Right atrium auricular region (tissue), 2 donors: ENCODE data around the genes FAM210A and ANKRD30B.

DNA sequence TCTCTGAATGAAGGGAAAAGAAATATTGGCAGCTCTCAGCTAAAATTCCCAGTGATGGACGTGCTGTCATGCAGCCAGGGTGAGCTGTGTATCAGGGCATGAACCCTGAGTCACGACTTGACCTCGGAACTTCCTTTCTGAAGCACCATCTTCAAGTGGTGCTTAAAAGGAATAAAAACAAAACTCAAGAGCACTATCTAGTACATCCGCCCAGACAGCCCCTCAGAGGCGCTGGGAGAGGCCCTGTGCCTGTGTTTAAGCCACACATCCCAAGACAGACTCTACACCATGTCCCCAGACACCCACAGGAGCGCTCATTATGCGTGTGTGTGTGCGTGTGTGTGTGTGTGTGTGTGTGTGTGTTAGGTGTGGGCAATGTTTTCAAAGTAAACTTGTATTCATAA, 117.2 kb downstream of the FAM210A start:
- PRO-cap: no peak
- RAMPAGE, long total RNA, 2 experiments: no peak in any of the 2 experiments

GRCh38 chr18:13725780-13726814, at the start of gene FAM210A:
Gene FAM210A (minus strand): TSS chr18:13726558.
- PRO-cap: bidirectional peak, plus-strand start at chr18:13726182, minus-strand start at chr18:13726248; bidirectional peak, plus-strand start at chr18:13726708, minus-strand start at chr18:13726558
- RAMPAGE, long total RNA, 2 experiments: start-site peak on the plus strand in 2 of 2 experiments, at chr18:13726669-13726714 at its widest, 106 to 509 reads per replicate; start-site peak on the minus strand in 2 of 2 experiments, at chr18:13726445-13726560 at its widest, 391 to 547 reads per replicate

DNA sequence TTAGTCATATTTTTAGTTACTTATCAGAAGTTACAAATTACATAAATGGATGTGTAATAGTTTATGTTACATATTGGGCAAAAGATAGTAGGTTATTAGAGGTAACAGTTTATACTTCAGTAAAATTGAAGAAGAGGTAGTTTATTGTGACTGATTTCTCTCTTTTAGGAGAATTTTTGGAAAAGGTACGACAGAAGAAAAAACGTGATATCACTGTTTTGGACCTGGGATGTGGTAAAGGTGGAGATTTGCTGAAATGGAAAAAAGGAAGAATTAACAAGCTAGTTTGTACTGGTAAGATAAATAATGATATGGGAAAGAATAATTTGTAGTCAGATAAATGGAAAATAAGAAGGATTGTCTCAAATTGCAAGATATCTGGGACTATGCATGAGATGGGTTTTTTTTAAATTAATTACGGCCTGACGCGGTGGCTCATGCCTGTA, 10.4 kb downstream of the RNMT start:
- PRO-cap: no peak
- RAMPAGE, long total RNA, 2 experiments: no peak in any of the 2 experiments

- PRO-cap: no peak
- RAMPAGE, long total RNA, 2 experiments: no peak in any of the 2 experiments
Measured at GRCh38 chr18:14688391-14688866, 59.5 kb upstream of the ANKRD30B start.

- PRO-cap: no peak
- RAMPAGE, long total RNA, 2 experiments: no peak in any of the 2 experiments
Measured at GRCh38 chr18:14747353-14748527, at the start of gene ANKRD30B. Gene ANKRD30B (plus strand): TSS chr18:14748172.

DNA sequence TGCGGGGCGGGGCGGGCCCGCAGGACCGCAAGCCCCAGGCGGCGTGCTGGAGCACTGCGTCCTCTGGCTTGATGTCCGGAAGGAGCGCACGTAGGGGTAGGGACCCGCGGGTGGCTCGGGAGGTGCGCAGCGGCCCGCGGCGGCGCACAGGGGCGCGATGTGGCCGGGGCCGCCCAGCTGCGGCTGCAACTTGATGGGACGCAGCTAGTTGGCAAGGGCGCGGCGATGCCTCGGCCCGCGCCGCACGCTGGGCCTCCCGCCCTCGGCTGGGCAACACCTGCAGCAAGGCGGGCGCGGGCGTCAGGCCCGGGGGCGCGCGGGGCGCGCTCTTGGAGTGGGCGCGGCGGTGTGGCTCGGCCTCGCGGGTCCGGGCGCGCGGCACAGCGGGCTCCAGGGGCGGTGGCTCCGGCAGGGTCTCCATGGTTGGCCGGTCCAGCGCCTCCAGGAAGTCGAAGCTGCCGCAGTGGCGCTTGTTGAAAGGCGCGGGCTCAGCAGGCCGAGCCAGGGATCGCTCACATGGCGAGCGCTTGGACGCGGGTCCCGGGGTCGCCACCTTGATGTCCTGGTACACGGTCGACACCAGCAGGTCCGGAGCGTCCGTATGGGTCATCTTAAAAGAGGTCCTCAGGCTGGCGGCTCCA, 251.5 kb downstream of the ANKRD30B start:
- PRO-cap: no peak
- RAMPAGE, long total RNA, 2 experiments: no peak in any of the 2 experiments

GRCh38 chr18:21241234-21241984, 623 bp upstream of the GREB1L start:
- PRO-cap: no peak
- RAMPAGE, long total RNA, 2 experiments: no peak in any of the 2 experiments

- PRO-cap: no peak
- RAMPAGE, long total RNA, 2 experiments: no peak in any of the 2 experiments
Measured at GRCh38 chr18:21449837-21450402, 150.6 kb downstream of the ESCO1 start.

DNA sequence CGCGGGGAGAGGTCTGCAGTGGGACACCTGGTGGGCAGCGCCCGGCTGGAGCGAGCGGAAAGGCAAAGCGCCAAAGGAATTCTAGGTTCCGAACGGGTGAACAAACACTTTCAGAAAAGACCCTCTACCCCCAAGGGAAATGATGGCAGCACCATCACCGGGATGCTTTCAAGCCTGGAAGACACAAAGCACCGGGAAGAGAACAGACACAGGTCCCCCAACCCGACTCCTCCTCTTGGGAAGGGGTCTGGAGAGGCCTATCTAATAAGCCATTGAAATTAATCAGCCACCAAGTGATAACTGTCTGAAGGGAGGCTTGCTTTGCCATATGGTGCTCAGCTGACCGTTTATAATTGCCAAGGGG, 1.3 kb downstream of the MIB1 start:
- PRO-cap: no peak
- RAMPAGE, long total RNA, 2 experiments: no peak in any of the 2 experiments

DNA sequence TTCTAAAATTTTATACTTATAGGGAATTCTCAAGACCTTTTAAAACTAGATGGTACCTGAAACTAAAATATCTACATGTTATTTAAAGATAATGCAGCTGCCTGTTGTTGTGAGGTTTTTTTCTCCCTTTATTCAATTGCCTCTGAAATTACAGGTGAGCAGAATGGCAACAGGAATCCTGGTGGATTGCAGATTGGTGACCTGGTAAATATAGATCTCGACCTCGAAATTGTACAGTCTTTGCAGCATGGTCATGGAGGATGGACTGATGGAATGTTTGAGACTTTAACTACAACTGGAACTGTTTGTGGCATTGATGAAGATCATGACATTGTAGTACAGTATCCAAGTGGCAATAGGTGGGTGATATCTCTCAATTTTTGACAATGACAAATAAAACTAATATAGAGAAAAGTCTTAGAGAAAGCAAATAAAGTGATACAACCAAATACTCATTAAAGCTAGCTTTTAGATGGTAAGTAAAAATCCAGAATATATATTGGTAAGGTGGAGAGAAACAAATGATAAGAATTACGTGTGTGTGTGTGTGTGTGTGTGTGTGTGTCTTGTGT, 38.8 kb downstream of the MIB1 start:
- PRO-cap: no peak
- RAMPAGE, long total RNA, 2 experiments: no peak in any of the 2 experiments

- PRO-cap: no peak
- RAMPAGE, long total RNA, 2 experiments: no peak in any of the 2 experiments
Measured at GRCh38 chr18:21896651-21897372, 156.2 kb downstream of the MIB1 start.

GRCh38 chr18:21998557-21998948, 170.8 kb upstream of the GATA6 start:
- PRO-cap: unidirectional peak, minus-strand start at chr18:21998654
- RAMPAGE, long total RNA, 2 experiments: no peak in any of the 2 experiments

GRCh38 chr18:22168231-22168970, 988 bp upstream of the GATA6 start:
- PRO-cap: bidirectional peak, plus-strand start at chr18:22168531, minus-strand start at chr18:22168466
- RAMPAGE, long total RNA, 2 experiments: no peak in any of the 2 experiments

DNA sequence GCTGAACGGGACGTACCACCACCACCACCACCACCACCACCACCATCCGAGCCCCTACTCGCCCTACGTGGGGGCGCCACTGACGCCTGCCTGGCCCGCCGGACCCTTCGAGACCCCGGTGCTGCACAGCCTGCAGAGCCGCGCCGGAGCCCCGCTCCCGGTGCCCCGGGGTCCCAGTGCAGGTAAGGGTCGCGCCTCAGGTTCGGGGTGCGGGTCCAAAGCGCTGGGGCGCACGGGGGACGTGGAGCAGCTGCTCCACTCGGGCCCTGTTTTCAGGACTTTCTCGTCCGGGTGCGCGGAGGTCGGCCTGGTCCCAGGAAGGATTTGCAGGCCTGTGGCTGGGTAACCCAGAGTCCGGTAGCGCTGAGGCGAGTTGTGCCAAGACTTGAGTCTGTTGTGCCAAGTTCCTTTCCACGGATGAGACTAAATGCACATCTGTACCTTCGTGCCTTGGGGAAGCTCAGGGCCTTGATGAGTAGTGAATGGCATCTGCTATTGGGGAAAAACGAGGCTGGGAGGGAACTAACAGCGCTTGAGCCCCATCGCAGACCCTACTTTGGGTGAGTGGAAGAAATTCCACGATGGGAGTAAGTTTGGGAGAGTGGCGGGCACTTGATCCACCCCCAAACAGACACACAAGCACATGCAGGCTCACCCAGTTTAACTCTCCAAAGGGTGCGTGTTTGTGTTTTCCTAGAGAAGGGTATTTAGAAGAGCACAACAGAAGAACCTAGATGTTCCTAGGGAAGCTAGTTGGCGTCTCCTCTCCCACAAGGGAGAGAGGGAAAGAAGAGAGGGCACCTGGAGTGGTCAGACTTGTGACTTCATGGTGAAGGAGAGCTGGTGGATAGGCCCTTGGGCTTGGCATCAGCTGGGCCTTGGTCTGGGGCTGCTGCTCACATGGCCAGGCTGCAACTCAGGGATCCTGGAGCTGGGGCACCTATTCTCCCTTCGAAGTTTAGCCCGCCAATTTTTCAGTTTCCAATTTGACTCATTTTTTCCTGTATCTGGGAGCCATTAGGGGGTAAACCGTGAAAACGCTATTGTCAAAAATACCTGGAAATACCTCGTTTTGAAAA, 3.0 kb downstream of the GATA6 start:
- PRO-cap: bidirectional peak, plus-strand start at position 350 of the sequence, minus-strand start at position 326 of the sequence; bidirectional peak, plus-strand start at position 813 of the sequence, minus-strand start at position 820 of the sequence; bidirectional peak, plus-strand start at position 907 of the sequence, minus-strand start at position 918 of the sequence
- RAMPAGE, long total RNA, 2 experiments: start-site peak on the plus strand in 1 of 2 experiments, centred at position 183 of the sequence, 22 reads per replicate

DNA sequence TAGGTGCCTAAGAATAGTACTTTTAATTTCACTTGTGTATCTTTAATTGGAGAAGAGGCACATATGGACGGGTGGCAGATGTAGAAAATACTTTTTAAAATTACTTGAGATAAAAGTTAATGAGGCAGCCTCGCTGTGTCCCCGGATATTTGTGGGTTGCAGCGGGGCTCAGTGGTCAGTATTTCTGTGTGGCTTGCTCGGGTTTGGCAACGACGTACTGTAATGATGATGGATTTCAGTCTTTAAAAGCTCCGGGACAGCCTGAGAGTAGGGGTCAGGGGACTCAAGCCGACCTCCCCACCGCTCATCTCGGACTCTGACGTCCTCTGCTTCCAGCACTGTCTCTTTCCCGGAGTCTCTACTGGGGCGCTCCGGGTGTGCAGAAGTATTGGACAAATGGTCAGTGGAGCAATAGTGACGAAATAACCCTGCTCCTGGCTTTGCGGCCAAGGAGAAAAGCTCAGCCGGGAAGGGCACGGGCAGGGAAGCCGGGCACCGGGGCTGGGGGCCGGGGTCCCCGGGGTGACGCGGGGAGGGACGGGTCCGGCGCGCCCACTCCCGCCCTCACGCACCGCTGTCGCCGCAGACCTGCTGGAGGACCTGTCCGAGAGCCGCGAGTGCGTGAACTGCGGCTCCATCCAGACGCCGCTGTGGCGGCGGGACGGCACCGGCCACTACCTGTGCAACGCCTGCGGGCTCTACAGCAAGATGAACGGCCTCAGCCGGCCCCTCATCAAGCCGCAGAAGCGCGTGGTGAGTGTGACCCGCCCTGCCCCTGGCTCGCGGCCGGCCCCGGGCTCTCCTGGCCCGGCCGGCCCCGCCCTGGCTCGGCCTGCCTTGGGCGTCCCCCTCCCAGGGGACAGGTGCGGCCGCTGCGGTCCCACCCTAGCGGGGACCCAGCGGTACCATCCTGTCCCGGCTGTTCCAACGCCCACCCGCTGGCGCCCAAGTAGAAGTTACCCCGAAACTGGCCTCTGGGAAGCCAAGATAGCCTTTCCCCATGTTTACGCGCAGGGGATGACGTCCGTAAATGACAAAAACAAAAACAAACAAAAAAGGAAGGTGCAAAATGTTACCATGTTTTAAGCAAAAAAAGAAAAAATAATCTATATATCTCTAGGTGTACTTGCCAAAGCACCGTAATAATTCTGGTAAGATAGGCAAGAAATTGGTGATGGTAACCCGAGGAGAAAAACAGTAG, 7.4 kb downstream of the GATA6 start:
- PRO-cap: bidirectional peak, plus-strand start at position 388 of the sequence, minus-strand start at position 363 of the sequence; bidirectional peak, plus-strand start at position 833 of the sequence, minus-strand start at position 755 of the sequence
- RAMPAGE, long total RNA, 2 experiments: no peak in any of the 2 experiments

DNA sequence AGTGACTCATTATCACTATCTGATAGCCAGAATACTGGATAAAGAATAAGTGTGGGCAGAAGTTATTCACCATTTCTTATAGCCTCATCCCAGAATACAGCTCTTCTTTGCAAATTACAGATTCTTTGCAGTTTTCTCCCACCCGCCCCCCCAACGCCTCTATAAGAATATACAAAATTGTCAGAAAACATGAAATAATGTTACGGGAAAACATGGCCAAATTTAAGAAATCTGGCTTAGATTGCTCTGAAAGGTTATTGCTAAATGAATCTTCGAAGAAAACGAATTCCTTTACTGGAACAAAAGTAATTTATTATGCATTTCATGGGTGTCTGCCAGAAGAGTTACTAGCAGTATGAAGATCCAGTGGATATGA, 21.8 kb downstream of the GATA6 start:
- PRO-cap: no peak
- RAMPAGE, long total RNA, 2 experiments: no peak in any of the 2 experiments

- PRO-cap: bidirectional peak, plus-strand start at chr18:22192159, minus-strand start at chr18:22192172
- RAMPAGE, long total RNA, 2 experiments: no peak in any of the 2 experiments
Measured at GRCh38 chr18:22191678-22192366, 22.4 kb downstream of the GATA6 start.

DNA sequence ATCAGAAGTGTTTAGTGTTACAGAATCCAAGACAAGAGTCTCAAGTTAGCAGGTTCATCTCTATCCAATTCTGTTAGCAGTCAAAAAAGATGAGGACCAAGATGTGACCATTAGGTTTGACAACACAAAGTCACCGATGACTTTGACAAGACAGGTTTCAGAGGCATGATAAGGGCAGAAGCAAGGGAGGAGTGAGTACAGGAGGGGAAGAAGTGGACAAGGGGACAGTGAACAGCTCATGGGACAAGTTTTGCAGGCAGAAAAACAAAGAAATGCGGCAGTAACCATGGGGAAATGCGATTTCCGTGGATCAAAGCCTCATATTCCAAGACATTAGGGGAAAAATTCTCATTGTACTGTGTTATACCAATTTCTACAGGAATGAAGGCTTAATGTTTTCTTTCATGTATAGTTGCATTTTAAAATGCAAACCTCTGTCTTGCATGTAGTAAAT, 109.1 kb downstream of the CTAGE1 start:
- PRO-cap: no peak
- RAMPAGE, long total RNA, 2 experiments: no peak in any of the 2 experiments

DNA sequence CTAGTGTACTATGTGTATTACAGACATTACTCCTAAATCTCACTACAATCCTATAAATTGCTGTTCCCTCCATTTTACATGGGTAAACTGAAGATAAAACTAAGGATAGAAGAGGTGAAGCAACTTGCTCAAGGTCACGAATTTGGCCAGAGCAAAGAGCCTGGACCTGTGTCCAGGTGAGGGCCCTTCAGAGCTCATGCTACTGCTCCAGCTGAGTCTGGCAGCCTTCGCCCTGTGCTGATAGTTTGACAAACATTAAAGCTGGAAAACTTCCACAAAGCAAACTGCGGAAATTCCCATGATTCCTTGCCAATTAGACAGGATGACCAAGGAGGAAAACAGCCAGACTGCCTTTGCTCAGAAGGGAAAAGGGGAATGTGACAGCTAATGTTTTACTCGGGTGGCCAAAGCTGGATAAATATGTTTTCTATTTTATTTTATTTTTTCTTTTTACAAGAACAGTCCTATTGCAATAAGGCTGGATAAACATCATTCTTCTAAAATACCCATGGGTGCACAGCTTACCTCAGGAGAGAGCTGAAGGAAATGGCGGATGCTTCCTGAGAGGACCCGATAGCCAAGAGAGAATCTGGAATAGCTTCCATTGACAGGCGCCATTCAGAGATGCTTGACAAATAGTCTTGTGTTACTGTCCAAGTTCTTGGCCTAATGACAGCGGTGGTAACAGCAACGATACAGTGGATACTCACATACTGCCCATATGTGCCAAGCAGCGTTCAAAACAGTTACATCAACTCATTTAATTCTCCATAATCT, 5.3 kb upstream of the CTAGE1 start:
- PRO-cap: bidirectional peak, plus-strand start at position 492 of the sequence, minus-strand start at position 250 of the sequence
- RAMPAGE, long total RNA, 2 experiments: no peak in any of the 2 experiments

DNA sequence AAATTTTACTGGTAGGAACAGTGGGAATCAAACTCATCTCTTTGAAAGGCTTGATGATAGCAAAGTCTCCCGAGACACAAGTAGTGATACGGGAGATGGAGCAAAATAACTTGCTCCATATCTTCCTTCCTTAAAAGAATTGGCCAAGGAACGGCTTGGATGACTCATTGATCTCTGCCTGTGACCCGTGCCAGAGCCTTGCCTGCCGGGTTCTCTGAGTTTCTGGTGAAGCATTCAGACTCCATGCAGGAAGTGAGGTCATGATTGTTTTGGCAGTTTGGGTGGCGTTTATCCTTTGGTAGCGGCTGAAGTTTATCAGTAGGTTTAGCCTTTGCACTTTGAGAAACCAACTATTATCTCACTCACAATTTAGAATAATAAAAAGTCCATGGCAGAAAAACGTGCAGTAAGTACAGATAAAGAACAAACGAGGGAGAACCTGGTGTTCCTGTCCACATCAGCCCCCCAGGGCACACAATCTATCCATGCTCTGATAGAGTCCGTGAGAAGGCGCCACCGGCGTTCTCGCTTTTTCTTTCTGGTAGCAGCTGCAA, 14.9 kb upstream of the CTAGE1 start:
- PRO-cap: bidirectional peak, plus-strand start at position 445 of the sequence, minus-strand start at position 224 of the sequence
- RAMPAGE, long total RNA, 2 experiments: no peak in any of the 2 experiments